ENCODE measurements around a stretch of chr5.

DNA sequence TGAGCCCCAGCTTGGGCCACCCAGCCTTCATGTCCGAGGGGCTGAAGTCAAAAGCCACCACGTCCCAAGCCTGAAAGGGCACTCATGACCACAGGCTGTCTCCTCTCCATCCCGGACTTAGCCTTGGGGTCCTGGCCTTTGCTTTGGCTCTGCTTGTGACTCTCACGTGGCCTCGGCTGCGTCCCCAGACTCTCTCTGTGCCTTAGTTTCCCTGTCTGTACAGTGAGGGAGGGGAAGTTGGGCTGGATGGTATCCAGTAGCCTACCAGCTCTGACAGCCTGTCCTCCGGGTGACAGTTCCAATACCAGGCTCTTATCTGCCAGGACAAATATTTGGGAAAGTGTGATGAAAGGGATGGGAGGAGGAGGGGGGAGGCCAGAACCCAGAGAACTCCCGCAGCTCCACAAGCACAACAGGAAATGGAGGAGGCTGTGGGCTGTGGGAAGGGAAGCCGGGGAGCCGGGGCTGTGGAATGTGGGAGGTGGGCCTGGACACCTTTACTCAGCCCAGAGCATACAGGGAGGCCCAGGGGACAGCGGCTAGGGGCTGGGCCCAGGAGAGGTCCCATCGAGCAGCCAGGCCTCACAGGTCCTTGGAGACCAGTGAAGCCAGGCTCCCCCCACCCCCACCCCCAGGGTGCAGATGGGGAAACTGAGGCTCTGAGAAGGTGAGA, 18.4 kb downstream of the PDGFRB start:
- PRO-cap, 3 experiments = no peak in any of the 3 experiments
- RAMPAGE, long total RNA = no peak
- RRBS, 2 experiments = no CpG with 5 or more reads among the region's 12 CpGs

- PRO-cap, 3 experiments = peak in 2 of 3 experiments; most common plus-strand start chr5:150144652 (in 1); most common minus-strand start chr5:150144361 (in 2)
- RAMPAGE, long total RNA = no peak
- RRBS, 2 experiments = 33 to 45% methylated on average over 4 of the region's 19 CpGs
Measured at GRCh38 chr5:150144268-150145427, 11.0 kb downstream of the PDGFRB start.

- PRO-cap, 3 experiments = no peak in any of the 3 experiments
- RAMPAGE, long total RNA = no peak
- RRBS, 2 experiments = no CpG with 5 or more reads among the region's 3 CpGs
Measured at GRCh38 chr5:150303743-150303997, 965 bp upstream of the ARSI start.

DNA sequence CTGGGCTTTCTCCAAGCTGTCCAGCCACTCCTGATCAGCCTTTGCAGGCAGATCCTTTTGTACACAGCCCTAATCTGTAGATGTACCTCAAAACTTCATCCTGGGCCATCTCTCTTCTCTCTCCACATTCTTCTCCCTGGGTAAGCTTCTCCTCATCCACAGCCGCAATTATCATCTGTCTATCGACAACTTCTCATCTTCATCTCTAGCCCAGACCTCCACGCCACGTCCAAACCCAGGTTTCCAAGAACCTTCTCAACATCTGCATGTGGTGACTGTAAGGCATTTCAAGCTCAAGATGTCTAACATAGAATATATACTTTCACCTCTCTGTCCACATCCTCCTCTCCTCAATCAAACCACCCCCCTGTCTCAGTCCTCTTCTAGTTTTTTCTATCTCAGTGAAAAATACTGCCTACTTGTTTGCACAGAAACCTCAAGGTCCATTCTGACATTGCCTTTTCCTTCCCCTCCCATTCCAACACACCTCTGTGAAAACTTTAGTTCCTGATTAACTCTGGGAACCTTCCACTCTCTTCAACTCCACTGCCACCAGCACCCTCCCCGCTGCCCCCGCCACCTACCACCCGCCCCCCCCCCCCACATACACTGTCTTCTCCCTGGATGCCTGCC, 2.5 kb upstream of the TCOF1 start:
- PRO-cap, 3 experiments = no peak in any of the 3 experiments
- RAMPAGE, long total RNA = no peak
- RRBS, 2 experiments = no CpG with 5 or more reads among the region's 7 CpGs

- PRO-cap, 3 experiments = no peak in any of the 3 experiments
- RAMPAGE, long total RNA = no peak
- RRBS, 2 experiments = no CpG with 5 or more reads among the region's 7 CpGs
Measured at GRCh38 chr5:150356624-150357137, 816 bp upstream of the TCOF1 start.

DNA sequence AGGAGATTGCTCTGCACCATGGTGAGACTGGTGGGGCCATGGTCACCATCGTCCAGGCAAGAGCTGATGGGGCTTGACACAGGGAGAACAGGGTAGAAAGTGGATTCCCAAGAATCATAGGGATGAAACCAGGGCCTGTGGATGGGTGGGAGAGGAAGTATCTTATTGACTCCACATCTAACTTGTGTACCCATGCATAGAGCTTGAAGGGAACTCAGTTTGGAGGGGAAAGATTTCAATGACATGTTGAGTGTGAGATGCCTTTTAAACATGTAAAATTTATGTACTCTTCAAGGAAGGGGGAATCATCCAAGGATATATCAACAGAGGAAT, 4.4 kb downstream of the TCOF1 start:
- PRO-cap, 3 experiments = no peak in any of the 3 experiments
- RAMPAGE, long total RNA = no peak
- RRBS, 2 experiments = no CpG with 5 or more reads among the region's 1 CpG

DNA sequence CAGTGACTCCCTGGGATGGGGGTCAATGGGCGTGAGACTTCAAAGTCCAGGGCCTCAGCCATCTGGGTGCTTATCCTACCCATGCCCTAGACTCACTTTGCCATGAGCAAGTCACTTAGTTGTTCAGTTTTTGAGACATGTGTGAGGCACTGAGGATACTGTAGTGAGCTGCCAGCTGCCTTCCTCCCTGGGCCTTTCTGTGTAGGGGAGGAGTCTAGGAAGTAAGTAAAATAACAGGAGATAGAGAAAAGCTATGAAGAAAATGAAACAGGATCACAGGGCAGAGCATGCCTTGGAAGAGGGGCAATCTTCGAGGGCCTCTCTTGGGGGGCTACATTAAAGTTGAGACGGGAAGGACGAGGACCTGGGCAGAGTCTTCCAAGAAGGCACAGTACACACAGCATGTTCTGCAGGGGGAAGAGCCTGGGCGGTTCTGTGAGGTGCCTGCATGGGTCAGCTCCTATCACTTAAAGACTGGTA, 5.9 kb downstream of the TCOF1 start:
- PRO-cap, 3 experiments = no peak in any of the 3 experiments
- RAMPAGE, long total RNA = no peak
- RRBS, 2 experiments = no CpG with 5 or more reads among the region's 5 CpGs

- PRO-cap, 3 experiments = no peak in any of the 3 experiments
- RAMPAGE, long total RNA = no peak
- RRBS, 2 experiments = no CpG with 5 or more reads among the region's 7 CpGs
Measured at GRCh38 chr5:150397849-150398509, 14.7 kb downstream of the CD74 start.

DNA sequence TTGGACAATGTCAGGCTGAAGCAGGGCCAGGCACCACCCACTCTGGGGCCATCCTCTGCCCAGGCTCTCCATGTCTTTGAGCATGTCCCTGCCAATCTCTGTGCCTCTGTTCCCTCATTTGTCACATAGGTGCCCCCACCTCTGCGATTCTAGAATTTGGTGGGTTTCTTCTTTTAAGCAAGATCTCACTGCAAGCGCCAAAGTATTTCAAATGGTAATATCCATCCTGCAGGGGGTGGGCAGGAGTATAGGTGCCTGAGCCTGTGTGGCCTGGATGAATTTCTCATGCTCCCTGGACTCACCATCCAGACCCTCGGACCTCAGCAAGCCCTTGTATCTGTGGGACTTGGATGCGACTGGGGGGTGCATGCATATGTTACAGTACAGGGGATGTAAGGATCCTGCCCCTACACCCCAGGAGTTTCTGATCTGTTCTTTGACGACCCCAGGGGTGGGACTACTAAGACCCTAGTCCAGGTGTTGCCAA, 4.4 kb downstream of the CD74 start:
- PRO-cap, 3 experiments = no peak in any of the 3 experiments
- RAMPAGE, long total RNA = no peak
- RRBS, 2 experiments = no CpG with 5 or more reads among the region's 5 CpGs

- PRO-cap, 3 experiments = no peak in any of the 3 experiments
- RAMPAGE, long total RNA = no peak
- RRBS, 2 experiments = no CpG with 5 or more reads among the region's 8 CpGs
Measured at GRCh38 chr5:150431499-150432125, 17.9 kb downstream of the RPS14 start.

DNA sequence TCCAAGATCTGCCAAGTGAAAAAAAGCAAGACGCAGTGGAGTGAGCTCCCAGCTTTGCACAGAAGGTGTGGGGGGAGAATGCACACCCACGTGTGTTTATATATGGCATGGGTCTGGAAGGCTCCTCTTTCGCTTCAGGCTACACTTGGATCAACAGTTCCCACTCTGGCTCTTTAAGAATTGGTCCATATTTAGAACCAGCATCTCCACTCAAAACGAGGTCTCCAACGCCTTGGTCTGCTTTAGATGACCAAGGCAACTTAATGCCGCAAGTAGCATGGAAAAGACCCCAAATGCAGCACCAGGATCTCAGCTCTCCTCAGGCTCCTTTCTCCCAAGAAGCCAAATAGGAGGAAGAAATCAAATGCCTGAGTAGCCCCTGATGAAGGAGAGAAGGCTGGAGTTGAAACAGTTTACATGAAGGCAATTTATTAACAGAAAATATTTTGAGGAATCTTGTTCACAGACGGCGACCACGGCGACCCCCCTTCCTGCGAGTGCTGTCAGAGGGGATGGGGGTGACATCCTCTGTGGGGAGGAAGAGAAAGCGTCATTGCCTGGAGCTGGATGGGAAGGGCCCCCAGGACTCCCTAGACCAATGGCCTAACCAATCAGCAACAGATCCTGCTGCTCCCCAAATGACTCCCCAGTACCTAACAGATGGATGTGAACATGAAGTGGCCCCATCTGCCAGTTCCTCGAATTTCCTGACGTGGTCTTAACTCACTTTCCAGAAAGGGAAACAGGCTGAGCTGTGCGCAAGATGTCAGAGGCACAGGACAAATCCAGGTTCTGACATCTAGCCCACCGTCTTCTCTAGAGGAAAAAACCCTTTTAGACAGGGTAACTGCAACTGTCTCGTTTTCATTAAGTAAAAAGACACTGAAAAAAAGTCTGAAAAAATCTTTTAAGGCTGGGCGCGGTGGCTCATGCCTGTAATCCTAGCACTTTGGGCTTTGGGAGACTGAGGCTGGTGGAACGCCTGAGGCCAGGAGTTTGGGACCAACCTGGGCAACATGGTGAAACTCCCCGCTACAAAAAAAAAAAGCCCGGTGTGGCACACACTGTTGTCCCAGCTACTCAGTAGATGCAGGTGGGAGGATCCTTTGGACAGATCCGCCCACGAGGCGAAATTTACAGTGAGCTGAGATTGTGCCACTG, 5.3 kb downstream of the RPS14 start:
- PRO-cap, 3 experiments = no peak in any of the 3 experiments
- RAMPAGE, long total RNA = no peak
- RRBS, 2 experiments = no CpG with 5 or more reads among the region's 25 CpGs

DNA sequence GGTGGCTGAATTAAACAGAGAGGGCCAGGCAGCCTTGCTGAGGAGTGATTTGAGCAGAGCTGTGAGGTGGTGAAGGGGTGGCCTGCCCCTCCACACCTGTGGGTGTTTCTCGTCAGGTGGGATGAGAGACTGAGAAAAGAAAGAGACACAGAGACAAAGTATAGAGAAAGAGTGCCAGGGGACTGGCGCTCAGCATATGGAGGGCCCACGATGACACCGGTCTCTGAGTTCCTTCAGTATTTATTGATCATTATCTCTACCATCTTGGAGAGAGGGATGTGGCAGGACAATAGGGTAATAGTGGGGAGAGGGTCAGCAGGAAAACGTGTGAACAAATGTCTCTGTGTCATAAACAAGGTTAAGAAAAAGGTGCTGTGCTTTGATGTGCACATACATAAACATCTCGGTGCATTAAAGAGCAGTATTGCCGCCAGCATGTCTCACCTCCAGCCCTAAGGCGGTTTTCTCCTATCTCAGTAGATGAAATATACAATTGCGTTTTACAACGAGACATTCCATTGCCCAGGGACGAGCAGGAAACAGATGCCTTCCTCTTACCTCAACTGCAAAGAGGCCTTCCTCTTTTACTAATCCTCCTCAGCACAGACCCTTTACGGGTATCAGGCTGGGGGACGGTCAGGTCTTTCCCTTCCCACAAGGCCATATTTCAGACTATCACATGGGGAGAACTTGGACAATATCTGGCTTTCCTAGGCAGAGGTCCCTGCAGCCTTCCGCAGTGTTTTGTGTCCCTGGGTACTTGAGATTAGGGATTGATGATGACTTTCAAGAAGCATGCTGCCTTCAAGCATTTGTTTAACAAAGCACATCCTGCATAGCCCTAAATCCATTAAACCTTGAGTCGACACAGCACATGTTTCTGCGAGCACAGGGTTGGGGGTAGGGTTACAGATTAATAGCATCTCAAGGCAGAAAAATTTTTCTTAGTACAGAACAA, 4.4 kb upstream of the RPS14 start:
- PRO-cap, 3 experiments = no peak in any of the 3 experiments
- RAMPAGE, long total RNA = no peak
- RRBS, 2 experiments = no CpG with 5 or more reads among the region's 16 CpGs

- PRO-cap, 3 experiments = peak in 3 of 3 experiments; most common plus-strand start chr5:150486741 (in 2); most common minus-strand start chr5:150486185 (in 3)
- RAMPAGE, long total RNA = no peak
- RRBS, 2 experiments = 2% methylated on average over 42 to 46 of the region's 104 CpGs
Measured at GRCh38 chr5:150486035-150487037, 21.6 kb upstream of the NDST1 start.

DNA sequence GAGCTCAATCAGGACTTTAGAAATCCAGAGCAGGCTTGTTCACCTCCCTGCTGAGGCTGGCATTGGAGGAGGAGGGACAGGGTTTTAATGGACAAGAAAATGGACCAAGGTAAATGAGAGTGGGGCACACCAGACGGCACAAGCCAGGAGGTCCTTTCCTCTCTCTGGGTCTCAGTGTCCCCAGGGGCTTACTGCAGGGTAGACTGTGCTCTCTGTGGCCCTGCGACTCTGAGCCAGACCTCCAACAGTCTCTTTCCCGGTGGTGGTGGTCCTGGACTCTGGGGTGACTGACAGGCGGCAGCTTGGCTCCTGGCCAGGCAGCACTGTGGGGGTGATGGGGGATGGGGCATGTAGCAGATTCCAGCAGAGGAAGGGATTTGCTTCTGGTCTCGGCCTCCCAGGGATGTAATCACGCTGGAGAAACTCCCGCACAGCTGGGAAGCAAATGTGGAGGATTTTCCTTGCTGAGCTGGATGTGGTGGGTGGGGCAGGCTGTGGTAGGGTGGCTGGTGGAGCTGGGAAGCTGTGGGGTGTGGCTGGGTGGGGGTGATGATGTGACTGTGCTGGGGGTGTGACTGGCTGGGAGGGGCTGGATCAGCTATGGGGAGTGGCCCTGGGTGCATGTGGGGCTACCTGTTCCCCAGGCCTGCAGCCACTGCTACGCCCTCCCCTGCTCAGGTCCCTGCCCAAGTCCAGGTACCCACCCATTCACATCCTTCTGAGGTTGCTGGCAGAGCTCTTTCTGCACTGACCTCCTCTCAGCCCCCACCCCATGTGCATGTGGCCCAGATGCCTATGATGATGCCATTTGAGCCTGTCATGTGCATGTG, 3.7 kb downstream of the NDST1 start:
- PRO-cap, 3 experiments = no peak in any of the 3 experiments
- RAMPAGE, long total RNA = no peak
- RRBS, 2 experiments = no CpG with 5 or more reads among the region's 8 CpGs

DNA sequence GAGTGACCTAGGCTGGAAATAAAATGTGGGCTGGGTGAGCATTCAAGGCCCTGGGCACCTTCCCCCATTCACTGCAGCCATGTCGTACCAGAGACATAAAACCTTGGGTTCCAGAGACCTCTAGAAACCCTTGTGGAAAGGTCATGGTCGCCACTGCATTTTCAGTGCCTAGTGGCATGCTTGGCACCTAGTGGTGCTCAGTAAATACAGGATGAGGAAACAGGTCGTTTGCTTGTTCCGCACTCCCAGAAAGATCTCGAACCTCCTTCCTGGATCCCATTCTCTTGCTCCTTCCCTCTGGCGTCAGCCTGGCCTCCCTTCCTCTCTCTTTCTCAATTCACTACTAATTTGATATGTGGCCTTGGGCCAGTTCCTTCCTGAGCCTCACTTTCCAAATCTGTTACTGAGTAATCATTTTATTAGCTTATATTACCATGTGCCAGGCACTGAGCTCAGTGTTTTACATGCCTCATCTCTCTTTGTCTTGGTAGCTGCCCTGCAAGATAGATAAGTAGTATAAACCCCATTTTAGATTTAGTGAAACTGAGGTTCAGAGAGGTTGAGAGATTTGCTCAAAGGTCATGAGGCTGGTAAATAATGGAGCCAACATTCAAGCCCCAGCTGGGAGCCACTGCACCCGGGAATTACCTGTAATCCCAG, 4.5 kb downstream of the NDST1 start:
- PRO-cap, 3 experiments = no peak in any of the 3 experiments
- RAMPAGE, long total RNA = no peak
- RRBS, 2 experiments = no CpG with 5 or more reads among the region's 7 CpGs

DNA sequence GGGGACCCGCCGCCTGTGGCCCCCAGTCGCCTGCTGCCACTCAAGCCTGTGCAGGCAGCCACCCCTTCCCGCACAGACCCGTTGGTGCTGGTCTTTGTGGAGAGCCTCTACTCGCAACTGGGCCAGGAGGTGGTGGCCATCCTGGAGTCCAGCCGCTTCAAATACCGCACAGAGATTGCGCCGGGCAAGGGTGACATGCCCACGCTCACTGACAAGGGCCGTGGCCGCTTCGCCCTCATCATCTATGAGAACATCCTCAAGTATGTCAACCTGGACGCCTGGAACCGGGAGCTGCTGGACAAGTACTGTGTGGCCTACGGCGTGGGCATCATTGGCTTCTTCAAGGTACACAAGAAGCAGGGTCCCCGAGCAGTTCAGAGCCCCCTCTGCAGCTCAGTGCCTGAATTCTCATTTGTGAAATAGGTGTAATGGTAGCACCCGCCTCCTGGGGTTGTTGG, 13.5 kb downstream of the NDST1 start:
- PRO-cap, 3 experiments = no peak in any of the 3 experiments
- RAMPAGE, long total RNA = no peak
- RRBS, 2 experiments = 83 to 94% methylated on average over 2 to 4 of the region's 20 CpGs

- PRO-cap, 3 experiments = no peak in any of the 3 experiments
- RAMPAGE, long total RNA = no peak
- RRBS, 2 experiments = no CpG with 5 or more reads among the region's 6 CpGs
Measured at GRCh38 chr5:150541736-150542670, 34.1 kb downstream of the NDST1 start.

DNA sequence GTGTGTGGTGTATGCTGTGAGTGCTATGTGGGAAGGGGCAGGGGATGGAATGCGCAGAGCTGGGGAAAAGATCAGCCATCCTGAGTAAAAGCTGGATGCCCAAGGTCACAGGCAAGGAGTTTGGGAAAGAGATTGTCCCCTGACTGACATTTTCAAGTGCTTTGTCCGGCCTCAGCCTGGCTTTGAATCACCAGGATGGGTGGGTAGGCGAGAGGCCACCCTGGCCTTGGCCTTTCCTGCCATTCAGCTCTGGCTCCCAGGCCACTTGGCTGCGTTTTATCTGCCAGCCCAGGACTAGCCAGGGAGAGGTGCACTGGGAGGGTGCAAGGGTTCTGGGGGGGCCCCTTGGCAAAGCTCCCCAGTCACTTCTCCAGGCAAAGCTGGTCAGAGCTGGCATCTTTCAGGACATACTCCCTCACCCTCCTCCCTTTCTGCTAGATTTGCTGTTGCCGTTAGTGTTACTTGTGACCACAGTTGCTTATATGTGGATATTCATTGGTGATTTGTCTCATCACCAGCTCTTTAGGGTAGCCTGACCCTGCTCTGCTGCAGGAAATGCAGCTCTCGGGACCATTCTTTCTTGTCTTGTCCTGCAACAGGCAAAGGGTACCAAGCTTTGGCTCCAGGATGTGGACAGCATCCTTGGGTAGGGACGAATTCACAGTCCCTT, 37.3 kb upstream of the SYNPO start:
- PRO-cap, 3 experiments = no peak in any of the 3 experiments
- RAMPAGE, long total RNA = no peak
- RRBS, 2 experiments = no CpG with 5 or more reads among the region's 7 CpGs

DNA sequence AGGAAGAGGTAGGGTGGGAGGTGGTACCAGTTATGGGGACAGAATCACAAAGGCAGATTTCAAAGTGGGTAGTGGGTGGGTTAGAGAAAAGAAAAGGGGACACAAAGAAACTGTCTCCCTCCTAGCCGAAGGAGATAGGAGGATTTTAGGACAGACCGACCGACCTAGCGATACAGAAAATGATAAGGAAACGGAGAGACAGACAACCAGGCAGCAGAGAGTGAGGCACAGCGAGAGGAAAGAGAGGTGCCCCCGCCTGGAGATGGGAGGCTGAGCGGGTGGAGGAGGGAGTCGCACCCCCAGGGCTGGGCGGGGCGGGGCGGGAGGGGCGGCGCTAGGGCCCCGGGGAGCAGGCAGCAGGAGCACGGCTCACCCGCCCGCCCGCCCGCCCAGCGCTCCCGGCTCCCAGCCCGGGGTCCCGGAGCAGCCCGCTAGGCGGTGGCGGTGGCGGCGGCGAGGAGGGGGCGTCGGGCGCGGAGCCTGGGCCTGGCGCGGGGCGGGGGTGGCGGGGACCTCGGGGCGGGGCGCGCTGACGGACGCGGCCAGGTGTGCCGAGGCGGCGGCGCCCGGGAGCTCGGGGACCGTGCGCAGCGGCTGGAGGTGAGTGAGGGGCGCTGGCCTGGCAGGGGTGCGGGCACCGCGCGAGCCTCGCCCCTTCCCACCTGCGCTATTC, 16.0 kb upstream of the SYNPO start:
- PRO-cap, 3 experiments = peak in 3 of 3 experiments; most common plus-strand start position 545 of the sequence (in 3); most common minus-strand start position 264 of the sequence (in 2)
- RAMPAGE, long total RNA = start-site peak on the plus strand centred at position 566 of the sequence, 24 bp wide, 75 and 58 reads in 2 replicates
- RRBS, 2 experiments = 2% methylated on average over 12 of the region's 61 CpGs

- PRO-cap, 3 experiments = peak in 1 of 3 experiments; most common plus-strand start chr5:150637851 (in 1)
- RAMPAGE, long total RNA = no peak
- RRBS, 2 experiments = no CpG with 5 or more reads among the region's 20 CpGs
Measured at GRCh38 chr5:150637251-150637953, 3.1 kb upstream of the SYNPO start.

Measured in skeletal muscle tissue (tissue), 7 donors.